Aortic smooth muscle cell (primary cell): ENCODE results near the genes YWHAE and DPH1.

DNA sequence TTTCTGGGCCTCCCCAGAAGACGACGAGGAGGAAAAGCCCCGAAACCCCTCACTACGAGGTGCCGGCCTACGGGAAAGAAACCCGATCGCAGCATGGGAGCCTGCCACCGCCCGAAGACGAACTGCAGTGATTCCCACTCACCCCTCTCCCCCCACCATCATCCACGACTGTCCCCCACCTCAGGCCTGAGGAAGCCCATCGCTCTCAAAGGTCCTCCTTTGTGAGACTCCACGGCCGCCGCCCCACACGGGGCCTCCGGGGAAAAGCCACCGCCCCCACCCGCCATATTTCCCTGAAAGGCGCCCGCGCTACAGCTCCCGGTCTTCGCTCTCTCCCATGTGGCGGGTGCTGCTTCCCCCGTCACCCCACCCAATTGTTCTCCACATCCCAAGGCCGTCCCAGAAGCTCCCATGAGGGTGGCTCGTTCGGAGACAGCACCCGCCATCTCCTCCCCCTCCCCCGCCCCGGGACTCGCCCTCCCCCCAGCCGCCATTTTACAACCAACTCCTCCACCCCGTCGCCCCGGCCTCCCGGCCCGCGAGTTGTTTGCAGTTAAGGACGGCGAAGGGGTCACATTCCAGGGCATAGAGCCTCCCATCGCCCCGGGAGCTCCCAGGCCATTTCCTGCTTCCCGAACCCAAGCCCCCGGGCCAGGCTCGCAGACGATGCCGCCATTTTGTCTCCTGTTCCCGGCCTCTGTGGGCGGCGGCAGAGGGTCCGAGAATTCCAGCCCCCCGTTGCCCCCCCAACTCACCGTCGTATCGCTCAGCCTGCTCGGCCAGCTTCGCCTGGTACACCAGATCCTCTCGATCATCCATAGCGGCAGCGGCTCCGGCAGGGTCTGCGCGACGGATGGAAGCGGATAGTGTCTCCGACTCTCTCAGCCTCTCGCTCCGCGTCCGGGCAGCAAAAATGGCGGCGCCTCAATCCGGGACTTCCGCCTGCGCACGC lies at the start of gene YWHAE:
Gene YWHAE, minus strand, starts transcription at position 931 of the 952 bp plus-strand sequence.
- RRBS: 1% methylated on average over 36 of the region's 79 CpGs

DNA sequence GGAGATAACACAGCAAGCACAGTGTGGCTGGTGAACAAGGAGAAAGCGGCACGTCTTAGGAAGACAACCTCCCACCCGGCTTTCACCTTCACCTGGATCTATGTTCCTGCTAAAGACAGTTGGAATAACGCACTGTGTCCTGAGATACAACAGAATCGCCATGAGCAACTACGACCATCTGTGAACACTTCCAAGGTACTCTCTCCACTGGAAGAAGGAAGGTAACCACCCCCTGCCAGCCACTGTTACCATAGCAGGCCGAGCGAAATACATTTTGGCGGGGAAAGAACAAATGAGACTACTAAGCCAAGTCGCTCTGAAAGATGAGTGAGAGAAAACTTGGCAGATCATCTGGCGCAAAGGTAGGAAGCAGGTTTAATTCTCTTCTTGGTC lies 9.9 kb downstream of the CRK start:
- RRBS: no CpG with 5 or more reads among the region's 11 CpGs

GRCh38 chr17:1467802-1468379 lies 11.9 kb upstream of the CRK start:
- RRBS: 63% methylated on average over 7 of the region's 22 CpGs

DNA sequence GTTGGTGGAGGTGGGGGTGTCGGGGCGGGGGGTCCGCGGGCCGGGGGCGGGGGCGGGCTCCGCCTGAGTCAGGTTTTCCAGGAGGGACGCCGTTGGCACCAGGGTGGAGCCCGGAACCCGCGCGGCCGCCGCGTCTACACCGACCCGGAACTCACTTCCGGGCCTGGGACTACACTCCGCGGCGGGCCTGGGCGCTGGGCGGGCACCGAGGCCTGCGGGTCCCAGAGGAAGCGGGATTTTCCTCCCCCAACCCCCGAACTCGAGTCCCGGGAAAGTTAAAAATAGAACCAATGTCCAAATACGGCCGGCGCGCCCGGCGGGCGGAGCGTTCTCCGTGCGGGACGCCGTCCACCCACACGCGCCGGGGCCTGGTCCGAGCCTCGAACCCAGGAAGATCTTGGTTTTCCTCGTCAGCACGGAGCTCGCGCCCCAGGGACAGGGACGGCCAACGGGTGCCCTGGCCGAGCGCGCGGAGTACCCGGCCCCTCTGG lies 6.5 kb downstream of the MYO1C start:
- RRBS: 7% methylated on average over 38 of the region's 59 CpGs

DNA sequence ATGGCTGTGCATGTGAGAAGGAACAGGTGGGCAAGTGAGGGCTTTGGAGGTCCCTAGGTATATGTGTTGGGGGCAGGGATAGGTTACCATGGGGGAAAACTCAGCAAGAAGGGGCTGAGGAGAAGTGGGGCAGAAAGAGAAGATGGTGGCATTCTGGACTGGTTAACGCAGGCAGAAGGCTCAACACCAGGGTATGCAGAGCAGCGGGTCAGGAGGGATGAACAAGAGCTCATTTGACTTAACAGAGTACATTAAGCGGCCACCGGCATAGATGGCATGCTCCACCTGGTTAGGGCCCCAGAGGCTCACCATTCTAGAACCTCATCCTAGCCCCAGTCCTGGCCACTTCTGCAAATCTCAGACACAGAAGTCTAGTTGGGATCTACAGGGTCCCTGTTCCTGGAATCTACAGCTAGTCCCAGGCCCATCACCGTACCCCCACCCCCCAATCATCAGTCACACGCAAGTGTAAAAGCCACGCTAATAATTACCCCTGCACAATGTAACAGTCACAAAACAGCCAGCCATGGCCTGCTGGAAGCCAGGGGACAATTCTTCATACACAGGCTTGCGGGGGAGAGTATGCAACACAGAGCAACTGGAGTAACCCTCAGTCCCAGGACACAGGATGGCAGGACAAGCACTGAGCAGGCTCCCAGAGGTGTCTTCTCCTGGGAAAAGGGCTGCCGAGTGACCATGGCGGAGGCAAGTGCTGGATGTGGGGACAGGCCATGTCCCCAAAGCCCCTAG lies 1.8 kb upstream of the MYO1C start:
- RRBS: no CpG with 5 or more reads among the region's 10 CpGs

GRCh38 chr17:1546029-1546788 lies 16.4 kb downstream of the PITPNA start:
- RRBS: no CpG with 5 or more reads among the region's 12 CpGs

- RRBS: 1% methylated on average over 25 of the region's 41 CpGs
Observed at GRCh38 chr17:1561591-1562176, 908 bp downstream of the PITPNA start.

GRCh38 chr17:1604701-1605566 lies 23.7 kb downstream of the SLC43A2 start:
- RRBS: 78% methylated on average over 20 of the region's 40 CpGs

DNA sequence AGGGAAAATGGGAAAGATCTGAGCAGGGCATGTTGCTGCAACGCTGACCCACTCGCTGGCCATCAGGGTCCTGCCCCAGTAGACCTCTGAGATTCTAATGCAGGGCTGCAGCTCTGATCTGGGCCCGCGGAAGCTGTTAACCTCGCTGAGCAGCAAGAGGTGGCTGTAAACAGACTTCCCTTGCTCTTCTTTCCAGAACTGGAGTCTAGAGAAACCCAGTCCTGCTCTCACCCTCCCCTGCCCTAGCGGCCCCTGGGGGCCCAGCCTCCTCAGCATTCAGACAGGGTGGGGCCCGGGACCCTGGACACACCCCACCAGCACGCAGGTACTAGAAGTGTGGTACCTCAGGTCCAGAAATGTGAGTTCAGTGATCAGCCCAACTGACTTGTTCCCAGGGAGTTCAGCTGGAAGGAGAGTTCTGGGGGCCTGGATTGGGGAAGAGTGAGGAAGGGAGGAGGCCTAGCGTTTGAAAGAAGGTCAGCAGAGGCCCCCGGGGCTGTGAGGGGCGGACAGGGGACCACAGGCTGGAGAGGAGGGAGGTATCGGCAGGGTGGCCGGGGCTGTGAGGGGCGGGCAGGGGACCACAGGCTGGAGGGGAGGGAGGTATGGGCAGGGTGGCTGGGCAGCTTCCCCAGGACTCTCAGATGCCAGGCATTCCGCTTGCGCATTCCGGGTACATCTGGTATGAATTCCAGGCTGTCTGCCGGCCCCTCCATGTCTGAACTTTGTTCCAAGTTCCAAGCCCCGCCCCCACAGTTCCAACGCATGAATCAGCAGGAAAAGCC lies 4.0 kb upstream of the TLCD2 start:
- RRBS: 3% methylated on average over 7 of the region's 20 CpGs

DNA sequence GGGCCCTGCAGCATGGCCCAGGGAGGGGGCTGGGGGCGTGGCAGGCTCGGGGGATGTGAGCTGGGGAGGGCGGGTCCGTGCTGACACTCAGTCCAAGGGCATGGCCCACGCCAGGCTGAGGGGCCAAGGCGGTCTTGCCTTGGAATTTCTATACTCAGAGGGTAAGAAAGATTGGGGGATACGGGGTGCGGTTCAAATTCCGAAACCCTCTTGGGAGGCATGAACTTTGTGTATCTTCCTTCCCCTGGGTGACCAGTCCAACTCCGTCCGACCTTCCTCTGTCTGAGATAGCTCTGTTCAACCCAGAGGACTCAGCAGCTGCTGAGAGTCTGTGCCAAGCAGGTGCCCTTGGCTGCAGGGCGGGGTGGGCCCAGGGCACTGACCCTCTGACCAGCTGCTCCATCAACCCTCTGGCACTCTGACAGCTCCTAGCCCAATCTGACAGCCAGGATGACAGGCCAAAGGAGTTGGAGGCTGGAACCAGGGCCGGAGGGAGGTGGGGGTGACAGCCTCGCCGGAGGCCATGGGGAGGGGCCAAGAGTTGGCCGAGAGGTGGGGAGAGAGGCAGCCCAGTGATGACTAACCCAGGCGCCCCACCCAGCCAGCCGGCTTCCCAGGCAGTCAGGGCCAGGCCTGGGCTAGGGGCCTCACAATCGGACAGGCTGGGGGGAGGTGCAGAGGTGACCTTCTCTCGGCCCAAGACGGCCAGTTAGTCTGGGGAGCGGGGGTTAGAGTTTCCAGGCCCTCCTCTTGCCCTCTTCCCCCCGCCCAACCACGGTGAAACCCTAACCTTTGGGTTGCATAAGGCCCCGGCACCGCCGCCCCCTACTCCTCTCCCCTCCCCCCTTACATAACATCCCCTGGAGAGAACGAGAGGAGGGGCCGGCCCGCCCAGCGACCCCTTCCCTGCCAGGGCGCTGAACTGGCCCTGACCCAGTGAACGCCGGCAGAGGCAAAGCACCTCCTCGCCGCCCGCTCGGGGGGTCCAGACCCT lies 4.9 kb upstream of the TLCD2 start:
- RRBS: 2% methylated on average over 15 of the region's 38 CpGs

- RRBS: no CpG with 5 or more reads among the region's 35 CpGs
Observed at GRCh38 chr17:1733609-1734055, 9.0 kb upstream of the SERPINF2 start.

- RRBS: 60% methylated on average over 1 of the region's 21 CpGs
Observed at GRCh38 chr17:1735546-1736230, 7.0 kb upstream of the SERPINF2 start.

DNA sequence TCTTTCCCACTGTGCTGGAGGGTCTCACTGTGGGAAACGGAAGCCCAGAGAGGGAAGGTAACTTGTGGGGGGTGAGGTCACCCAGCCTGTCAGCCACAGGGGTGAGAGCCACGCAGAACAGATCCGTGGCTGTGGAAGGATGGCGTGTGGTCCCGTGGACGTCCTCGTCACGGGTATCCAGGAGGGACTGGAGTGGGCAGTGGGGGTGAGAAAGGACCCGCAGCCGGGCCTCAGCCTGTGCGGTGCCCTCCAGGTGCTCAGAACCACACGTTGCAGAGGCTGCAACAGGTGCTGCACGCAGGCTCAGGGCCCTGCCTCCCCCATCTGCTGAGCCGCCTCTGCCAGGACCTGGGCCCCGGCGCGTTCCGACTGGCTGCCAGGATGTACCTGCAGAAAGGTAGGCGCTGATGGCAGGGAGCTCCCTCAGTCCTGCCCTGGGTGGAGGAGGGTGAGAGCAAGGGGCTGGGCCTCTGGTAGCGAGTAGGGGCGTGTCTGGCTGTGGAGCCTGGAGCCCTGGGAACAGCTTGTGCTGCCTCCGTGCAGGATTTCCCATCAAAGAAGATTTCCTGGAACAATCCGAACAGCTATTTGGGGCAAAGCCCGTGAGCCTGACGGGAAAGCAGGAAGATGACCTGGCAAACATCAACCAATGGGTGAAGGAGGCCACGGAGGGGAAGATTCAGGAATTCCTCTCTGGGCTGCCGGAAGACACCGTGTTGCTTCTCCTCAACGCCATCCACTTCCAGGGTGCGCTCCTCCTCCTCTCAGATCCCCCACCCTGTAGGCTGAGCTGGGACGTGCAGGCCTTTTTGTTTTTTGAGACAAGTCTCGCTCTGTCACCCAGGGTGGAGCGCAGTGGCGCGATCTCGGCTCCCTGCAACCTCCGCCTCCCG lies 4.3 kb downstream of the SERPINF2 start:
- RRBS: no CpG with 5 or more reads among the region's 38 CpGs

GRCh38 chr17:1763664-1764048 lies 1.8 kb downstream of the SERPINF1 start:
- RRBS: no CpG with 5 or more reads among the region's 5 CpGs

DNA sequence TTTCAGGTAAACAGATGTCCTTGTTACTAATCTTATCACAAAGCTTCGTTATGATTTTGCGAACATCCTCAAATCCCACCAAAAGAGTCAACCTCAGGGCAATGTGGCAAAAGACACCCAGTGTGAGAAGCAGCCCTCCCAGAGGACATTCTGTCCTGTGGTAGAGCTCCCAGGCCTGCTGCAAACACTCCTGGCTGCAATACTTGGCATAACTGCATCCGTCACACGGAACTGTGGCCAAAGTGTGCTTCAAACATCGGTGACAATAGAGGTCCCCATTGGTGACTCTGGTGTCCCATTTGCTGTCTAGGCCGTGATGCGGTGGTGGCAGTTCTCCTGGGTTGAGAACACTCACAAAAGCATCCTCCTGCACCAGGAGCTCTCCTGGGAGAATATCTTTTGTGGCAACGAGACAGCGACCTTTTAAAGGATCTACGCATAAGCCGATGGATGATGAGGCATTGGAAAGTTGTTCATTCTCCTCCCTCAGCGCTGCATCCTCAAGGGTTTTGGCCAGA lies 29.4 kb downstream of the SMYD4 start:
- RRBS: no CpG with 5 or more reads among the region's 12 CpGs

- RRBS: no CpG with 5 or more reads among the region's 10 CpGs
Observed at GRCh38 chr17:1890929-1891424, 61.2 kb downstream of the RPA1 start.

GRCh38 chr17:1996675-1996993 lies 28.5 kb downstream of the RTN4RL1 start:
- RRBS: no CpG with 5 or more reads among the region's 3 CpGs

- RRBS: 3% methylated on average over 4 of the region's 53 CpGs
Observed at GRCh38 chr17:2029793-2030466, at the start of gene DPH1. TSS of gene DPH1 (plus strand) at chr17:2030153.

DNA sequence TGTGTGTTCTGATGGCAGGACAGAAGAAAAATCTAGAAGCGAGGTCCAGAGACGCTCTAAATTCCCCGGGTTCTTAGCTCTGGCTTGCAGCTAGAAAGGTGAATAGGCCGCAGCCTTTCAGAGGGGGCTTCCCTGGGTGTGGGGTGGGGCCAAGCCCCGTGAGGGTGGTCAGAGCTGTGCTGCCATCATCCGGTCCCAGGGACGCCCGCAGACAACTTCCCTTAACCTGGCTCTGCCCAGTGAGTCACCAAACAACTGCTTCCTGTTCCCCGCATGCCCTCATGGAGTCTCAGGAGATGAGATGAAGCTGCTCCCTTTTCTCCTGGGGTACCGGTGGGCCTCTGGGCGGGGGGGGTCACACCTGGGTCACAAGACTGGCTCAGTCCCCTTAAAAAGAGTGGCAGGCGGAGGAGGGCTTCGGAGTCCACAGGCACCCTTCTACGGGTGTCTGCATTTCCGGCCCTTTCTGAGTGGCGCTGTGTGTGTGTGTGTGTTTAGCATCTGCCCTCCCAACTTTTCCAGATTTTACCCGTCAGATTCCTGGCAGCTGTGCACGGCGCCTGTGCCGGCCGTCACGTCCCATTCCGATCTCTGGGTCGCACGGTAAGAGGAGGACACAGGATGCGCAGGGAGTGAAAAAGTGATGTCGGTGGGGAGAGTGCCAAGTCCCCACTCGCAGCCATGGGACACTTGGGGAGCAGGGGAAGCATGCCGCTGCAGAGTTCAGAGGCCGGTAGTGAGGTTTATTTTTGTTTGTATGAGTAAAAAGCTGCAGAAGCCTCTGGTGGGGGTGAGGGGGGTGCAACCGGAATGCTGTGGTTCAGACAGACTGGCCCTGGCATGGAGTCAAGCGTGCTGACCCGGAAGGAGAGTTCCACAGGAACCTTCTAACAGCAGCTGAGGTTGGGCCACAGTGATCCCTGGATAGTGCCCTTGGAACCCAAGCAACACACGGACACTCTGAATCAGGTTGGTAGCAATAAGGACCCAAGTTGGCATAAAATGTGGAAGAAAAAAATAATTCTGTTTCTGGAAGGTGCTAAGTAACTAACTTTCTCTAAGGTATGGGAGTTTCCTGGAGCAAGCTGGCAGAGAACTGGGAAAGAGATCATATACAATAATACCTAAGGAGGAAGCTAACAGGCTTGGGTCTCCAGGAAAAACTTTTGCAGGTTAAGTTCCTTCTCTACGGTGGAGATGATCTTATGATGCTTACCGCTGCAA lies 16.9 kb downstream of the HIC1 start:
- RRBS: 6% methylated on average over 9 of the region's 36 CpGs

- RRBS: no CpG with 5 or more reads among the region's 28 CpGs
Observed at GRCh38 chr17:2074955-2076243, 20.5 kb downstream of the HIC1 start.